B cell (primary cell): ENCODE measurements around the gene FRMD4A.

DNA sequence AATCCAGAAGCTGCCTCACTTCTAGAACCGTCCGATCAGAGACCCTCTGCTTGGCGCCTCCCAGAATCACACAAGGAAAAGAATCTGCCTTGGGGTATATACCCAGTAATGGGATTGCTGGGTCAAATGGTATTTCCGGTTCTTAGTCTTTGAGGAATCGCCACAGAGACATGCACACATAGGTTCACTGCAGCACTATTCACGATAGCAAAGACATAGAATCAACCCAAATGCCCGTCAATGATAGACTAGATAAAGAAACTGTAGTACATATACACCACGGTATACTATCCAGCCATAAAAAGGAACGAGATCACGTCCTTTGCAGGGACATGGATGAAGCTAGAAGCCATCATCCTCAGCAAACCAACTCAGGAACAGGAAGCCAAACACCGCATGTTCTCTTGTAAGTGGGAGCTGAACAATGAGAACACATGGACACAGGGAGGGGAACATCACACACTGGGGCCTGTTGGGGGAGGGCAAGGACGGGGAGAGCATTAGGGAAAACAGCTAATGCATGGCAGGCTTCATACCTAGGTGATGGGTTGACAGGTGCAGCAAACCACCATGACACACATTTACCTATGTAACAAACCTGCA lies 58.1 kb upstream of the ECHDC3 start:
- PRO-cap = no peak
- CAGE, long polyA plus RNA = no peak

DNA sequence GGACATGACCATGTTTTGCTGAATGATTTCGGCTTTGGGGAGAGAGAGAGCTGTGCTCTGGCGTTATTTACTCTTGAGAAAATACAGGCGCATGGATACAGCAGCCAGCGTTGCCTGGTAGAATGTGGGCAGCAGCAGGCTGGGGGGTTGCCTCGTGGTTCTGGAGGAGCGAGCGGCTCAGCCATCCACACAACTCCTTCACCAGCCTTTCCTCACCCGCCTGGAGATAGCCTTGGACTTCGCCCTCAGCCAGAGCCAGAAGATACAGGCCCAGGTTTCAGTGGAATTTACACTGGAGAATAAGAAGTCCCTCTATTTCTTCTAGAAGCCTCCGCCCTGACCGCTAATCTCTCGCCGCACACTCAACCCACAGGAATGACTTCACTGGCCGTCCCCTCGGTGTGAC lies 52.3 kb upstream of the ECHDC3 start:
- PRO-cap = no peak
- CAGE, long polyA plus RNA = no peak

GRCh38 chr10:11798719-11799310 lies 24.3 kb upstream of the PROSER2 start:
- PRO-cap = no peak
- CAGE, long polyA plus RNA = no peak

- PRO-cap = no peak
- CAGE, long polyA plus RNA = no peak
Observed at GRCh38 chr10:11823812-11824137, 619 bp downstream of the PROSER2 start.

- PRO-cap = no peak
- CAGE, long polyA plus RNA = no peak
Observed at GRCh38 chr10:11831994-11832348, 8.8 kb downstream of the PROSER2 start.

DNA sequence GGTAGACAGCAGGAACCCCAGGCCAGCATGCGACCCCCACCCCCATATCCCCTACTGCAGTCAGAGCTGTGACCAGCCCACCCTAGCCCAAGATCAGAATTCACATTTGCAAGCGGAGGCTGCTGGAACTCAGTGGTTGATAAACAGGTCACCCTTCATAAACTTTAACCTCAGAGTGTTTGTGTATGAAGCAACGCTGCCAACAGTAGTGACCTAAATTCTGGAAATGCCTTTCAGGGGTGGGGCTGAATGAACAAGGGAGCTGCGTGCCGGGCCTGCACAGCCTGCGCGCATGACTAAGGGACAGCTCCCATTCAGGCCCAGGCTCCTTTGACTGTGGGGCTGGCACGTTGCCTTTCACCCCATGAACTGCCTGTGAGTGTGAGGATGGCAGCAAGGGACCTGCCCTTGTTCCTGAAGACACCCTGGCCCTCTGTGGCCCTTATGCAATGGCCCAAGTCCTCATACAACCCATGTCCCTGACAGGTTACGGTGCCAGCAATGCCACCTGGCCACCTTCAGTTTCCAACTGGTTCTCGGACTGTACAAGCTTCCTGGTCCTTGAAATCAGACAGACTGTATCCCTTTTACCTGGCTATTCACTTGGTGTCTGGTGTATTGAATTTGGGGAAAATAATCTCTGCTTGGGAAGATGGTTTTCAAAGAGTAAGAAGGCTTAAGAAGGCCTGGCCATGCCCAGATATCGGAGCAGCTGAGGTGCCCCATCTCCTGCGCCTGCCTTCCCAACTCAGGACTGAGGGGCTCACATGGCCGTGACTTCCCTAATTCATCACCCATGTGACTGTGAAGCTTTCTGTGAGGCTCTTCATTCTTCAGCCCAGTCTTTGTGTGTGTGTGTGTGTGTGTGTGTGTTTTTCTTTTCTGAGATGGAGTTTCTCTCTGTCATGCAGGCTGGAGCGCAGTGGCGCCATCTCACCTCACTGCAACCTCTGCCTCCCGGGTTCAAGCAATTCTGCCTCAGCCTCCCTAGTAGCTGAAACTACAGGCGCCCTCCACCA lies 52.9 kb downstream of the PROSER2 start:
- PRO-cap = no peak
- CAGE, long polyA plus RNA = no peak

DNA sequence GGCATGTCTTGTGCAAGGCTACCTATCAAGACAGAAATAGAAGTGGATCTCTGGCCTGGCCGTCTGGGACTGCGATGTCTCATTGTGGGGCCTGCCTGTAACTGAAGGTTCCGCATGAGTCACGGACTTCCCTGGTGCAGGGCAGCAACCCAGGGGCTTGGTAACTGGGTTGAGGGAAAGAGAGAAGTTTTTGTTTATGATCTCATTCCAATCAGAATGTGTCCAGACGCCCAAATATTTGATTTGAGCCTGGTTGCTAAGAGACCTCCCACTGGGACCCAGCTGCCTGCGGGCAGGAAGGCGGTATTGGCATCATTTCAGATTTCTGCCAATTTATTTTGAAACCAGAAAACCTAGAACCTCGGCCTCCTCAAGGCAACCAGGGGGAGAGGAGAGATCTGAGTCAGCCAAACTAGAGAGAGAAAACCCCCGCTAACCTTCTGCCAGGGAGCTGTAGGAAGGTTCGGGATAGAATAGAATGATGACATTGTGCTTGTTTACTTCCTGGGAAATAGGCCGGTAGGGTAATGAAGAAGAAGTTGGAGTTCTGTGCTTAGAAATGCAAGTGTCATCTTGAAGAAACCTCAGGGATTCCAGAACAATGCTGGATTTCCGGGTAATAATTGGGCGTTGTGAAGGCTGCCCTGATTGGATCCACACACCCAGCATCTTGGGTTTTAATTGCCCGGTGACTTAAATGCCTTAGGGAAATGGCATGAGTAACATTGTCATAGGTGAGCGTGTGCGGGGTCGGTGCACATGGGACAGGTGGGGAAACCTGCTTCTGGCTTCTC lies 15.5 kb upstream of the CAMK1D start:
- PRO-cap = bidirectional peak, plus-strand start at position 347 of the sequence, minus-strand start at position 73 of the sequence
- CAGE, long polyA plus RNA = no peak

- PRO-cap = no peak
- CAGE, long polyA plus RNA = no peak
Observed at GRCh38 chr10:12431729-12432344, 82.5 kb downstream of the CAMK1D start.

DNA sequence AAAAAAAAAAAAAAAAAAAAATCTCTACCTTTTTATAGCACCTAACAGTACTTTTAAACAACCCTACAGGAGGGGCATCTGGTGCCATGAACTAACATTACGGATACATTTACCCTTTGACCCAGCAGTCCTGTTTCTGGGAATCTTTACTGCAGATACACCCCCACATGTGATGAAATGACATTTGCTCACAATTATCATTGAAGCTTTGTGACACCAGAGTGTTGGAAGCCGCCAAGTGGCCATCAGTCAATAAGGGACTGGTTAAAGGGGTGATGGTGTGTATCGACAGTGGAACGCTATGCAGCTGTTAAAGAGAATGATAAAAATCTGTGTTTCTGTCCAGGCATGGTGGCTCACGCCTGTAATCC lies 107.4 kb downstream of the CAMK1D start:
- PRO-cap = no peak
- CAGE, long polyA plus RNA = no peak

GRCh38 chr10:12556258-12556834 lies 207.0 kb downstream of the CAMK1D start:
- PRO-cap = no peak
- CAGE, long polyA plus RNA = no peak

- PRO-cap = no peak
- CAGE, long polyA plus RNA = no peak
Observed at GRCh38 chr10:12594329-12595125, 245.2 kb downstream of the CAMK1D start.

DNA sequence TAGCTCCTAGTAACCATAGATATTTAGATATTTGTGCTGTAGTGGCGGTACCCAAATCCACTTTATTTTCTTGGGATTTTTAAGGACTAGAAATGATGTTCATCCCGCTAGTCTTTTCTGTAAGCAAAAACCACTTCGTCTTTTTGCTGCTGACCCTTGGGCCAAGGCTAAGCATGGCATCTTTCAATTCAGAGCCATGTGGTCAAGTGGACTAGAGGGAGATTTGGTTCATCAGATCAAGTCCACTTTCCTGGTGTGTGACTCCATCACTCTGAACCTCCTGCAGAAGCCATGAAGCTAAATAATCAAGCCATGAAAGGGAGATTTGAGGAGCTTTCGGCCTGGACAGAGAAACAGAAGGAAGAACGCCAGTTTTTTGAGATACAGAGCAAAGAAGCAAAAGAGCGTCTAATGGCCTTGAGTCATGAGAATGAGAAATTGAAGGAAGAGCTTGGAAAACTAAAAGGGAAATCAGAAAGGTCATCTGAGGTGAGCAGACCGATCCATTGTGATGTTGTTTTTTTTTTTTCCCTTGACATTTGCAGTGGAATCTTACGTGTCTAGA lies 10.1 kb downstream of the OPTN start:
- PRO-cap = no peak
- CAGE, long polyA plus RNA = no peak

DNA sequence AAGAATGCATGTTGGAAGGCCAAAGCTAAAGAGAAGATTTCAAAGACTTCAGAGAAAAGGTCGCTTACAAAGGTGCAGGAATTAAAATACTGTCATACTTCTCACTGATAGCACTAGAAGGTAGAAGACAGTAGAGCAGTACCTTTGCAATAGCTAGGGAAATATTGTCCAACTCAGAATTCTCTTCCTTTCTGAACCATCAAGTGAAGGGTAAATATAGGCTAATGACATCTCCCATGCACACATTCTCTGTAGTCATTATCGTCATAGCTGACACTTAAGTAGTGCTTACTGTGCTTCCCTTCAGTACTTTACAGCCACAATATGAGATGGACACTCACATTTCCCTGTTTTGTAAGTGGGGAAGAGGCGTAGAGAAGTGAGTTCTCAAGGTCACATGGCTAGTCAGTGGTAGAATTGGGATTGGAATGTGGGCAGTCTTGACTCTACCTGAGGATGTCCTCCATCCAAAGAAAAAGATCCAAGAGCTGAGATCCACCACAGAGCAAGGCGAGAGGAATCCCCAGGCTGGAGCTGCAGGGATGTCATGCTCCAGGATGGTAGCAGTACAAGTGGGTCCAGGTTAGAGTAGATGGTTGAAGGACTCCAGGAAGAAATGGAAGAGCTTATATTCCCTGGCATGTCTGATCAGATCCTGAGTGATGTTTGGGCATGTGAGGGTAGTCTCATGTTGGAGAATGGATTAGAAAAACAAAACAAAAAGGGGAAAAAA lies 39.1 kb downstream of the PRPF18 start:
- PRO-cap = no peak
- CAGE, long polyA plus RNA = no peak

DNA sequence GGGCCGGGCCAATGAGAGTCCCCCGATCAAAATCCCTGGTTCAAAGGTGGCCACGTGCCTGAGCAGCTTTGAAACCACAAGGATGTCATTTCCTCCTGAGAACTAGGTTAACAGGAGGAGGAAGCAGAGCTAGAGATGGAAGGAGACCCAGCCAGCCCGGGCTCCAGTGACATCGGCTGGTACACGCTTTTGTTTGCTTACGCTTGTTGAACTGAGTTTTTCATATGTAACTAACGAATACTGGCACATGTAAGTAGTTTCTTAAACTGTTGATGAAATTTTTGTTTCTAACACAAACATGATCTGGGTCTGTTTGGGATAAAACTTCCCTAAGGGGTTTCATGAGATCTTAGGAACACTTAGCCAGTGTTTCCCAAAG lies 61.7 kb downstream of the PRPF18 start:
- PRO-cap = no peak
- CAGE, long polyA plus RNA = no peak

DNA sequence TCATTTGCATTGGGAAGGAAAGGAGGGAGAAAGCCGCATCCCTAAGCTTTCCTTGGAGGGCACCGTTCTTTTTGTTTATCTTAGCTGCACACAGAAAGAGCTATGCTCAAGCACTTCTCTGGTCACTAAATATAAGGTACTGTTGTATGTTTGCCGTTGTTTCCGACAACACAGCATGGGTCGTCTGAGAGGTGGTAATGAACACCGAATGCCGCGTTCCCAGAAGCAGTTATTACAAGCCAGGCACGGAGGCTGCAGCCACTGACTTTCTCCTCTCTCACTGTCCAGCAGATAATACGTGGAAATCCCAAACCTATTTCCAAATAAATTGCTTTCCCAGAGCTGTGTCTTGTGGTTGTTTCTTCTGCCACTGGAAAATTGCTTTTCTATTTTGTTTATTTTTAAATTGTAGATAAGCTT lies 217.2 kb downstream of the PRPF18 start:
- PRO-cap = no peak
- CAGE, long polyA plus RNA = no peak

DNA sequence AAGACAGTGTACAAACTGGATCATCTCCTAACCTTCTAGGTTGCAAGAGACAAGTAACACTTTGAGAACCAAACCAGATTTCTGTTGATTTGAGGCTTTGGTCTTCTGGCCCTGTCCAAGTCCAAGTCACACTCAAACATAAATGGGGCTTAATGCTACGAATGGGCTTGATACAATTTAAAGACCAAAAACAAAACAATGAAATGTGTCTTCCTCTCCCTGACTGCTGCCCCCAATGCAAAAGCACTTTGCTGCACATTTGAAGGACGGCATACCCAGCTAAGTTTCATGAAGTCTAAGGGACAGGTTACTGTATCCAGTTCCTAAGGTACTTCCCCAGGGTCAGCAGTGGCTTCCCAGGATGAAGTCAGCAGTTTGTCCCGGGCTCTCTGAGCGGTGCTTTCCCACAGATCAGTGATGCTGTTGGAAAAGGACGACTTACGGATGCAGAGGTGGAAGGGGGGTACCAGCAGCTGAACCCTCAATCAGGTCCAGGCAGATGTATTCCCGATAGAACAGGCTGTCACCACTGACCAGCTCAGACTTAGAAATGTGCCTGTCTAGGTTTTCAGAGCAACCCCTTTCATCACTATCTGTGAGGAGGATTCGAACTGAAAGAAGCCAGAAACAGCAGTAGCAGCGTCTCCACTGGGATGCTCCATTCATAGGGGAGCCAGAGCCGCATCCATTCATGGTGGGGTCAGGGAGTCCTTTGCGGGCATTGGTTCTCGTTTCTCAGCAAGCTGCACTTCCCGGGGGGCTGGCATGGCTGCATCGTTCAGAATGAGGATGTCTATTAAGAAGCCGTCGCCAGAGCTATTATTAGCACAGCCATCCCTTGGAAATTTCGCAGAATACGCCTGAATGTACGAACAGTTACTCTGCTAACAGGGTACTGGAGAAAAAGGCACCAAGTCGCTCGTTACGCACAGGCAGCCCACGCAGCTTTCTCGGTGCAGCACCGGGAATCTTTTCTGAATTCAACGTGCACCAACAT lies 303.6 kb downstream of the PRPF18 start:
- PRO-cap = no peak
- CAGE, long polyA plus RNA = no peak

DNA sequence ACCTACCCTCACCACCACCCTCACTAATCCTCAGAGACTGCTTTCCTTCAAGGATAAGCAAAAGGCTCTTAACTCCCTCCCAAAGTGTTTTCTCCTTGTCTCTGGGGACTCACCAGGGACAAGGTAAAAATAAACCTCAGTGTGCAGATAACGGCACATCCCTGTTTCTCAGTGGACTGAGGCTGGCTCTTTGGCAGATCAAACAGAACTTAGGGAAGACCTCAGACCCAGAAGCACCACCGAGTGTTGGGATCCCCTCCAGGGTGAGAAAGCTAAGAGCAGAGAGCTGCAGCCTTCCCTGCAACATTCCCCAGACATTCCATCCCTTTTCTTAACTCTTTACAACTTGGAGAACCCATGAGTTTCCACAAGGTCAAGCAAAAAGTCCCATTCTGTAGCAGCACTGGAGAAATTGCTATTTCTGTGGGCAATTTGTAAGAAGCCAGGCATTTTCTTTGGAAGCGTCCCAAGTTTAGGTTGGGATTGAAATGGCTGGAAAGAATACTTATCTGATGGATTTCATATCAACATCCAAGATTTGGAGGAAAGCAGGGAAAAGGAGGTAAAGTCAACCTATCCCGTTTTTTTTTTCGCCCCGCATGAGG lies 358.7 kb downstream of the FRMD4A start:
- PRO-cap = no peak
- CAGE, long polyA plus RNA = no peak

DNA sequence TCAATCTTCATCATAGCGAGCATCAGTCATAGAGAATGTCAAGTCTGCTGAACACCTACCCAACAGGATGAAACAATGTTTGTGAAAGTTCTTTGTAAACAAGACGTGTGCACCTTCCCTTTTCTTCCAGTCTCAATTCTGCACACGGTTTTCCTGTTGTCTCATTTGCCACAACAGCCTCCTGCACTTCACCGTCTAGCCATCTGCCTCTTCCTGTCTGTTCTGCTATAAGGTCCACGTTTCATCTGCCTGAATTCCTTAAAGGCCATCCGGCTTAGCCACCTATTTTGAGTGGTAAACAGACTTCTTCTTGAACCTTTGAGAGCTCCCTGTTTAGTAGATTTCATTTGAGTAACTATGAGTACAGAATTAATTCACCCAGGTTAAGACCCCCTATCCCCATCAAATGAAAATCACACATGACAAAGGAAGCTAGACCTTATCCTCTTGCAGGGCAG lies 314.4 kb downstream of the FRMD4A start:
- PRO-cap = no peak
- CAGE, long polyA plus RNA = no peak

DNA sequence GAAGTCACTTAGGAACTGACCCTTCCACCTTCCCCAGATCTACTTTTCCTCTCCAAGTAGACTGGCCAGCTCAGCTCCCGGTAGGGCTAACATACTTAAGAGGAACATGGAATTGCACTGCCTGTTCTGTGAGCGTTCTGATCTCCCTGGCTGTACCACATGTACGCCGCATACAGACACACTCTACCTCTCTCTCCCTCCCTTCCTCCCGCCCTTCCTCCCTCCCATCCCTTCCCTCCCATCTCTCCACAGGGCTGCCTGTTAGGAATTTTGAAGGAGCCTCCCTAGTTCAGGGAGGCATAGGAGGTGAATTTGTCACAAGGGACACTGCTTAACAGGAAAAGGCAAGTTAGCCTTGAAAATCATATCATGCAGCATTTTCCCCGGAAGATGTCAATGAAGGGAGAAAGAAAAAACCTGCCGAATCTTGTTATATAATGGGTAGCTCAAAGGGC lies at the start of gene FRMD4A:
Gene FRMD4A (minus strand): TSS at position 178 of the 455 bp plus-strand sequence.
- PRO-cap = no peak
- CAGE, long polyA plus RNA = no peak

GRCh38 chr10:14559059-14559418 lies 215.7 kb downstream of the FAM107B start:
- PRO-cap = no peak
- CAGE, long polyA plus RNA = no peak